Astrocyte (in vitro differentiated cells and primary cell): Measurements from ENCODE around the gene PPP1R17.

DNA sequence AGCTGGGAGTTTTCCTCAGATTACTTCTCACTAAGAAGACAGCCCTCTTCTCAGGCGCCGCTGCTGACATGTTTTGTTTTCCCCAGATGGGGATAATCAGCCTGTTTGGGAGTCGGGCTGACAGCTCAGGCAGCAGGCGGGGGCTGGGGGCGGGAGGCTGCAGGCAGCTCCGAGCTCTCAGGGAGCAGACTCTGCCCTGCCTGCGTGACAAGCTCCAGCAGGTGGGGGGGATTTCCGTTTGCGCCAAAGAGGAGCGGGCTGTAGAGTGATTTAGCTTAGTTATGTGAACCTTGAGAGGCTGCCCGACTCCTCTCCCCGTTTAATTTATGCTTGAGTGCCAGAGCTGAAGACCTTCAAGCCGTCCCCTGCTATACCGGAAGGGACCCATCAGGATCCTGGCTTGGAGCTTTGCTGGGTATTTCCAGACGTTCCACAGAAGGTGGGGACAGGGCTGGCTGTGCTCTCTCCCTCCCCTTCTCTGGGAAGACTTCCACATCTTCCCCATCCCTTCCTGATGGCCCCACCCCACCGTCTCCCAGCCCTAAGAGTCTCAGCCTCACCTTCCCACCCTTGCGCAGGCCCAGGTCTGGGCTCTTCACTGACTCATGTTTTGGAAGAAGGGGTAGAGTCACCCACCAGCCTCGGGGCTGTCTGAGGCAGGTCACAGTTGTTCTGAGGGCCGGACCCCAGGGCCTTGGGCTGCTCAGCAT lies 24.8 kb upstream of the ADCYAP1R1 start:
- PRO-cap, result no peak
- RRBS, 2 experiments, result no CpG with 5 or more reads among the region's 19 CpGs

- PRO-cap, result no peak
- RRBS, 2 experiments, result no CpG with 5 or more reads among the region's 11 CpGs
Observed at GRCh38 chr7:31686974-31687350, at the start of gene PPP1R17. TSS of gene PPP1R17 (plus strand) at chr7:31687215.

DNA sequence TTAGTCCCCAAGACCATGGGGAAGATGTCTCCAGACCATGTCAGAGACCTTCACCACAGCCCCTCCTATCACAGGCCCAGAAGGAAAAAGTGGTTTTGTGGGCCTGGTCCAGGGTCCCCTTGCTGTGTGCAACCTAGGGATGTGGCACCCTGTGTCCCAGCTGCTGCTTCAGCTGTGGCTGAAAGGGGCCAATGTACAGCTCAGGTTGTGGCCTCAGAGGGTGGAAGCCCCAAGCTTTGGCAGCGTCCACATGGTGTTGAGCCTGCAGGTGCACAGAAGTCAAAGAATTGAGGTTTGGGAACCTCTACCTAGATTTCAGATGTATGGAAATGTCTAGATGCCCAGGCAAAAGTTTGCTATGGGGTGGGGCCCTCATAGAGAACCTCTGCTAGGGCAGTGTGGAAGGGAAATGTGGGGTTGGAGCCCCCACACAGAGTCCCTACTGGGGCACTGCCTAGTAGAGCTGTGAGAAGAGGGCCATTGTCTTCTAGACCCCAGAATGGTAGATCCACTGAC lies 26.5 kb downstream of the AVL9 start:
- PRO-cap, result no peak
- RRBS, 2 experiments, result no CpG with 5 or more reads among the region's 1 CpG

DNA sequence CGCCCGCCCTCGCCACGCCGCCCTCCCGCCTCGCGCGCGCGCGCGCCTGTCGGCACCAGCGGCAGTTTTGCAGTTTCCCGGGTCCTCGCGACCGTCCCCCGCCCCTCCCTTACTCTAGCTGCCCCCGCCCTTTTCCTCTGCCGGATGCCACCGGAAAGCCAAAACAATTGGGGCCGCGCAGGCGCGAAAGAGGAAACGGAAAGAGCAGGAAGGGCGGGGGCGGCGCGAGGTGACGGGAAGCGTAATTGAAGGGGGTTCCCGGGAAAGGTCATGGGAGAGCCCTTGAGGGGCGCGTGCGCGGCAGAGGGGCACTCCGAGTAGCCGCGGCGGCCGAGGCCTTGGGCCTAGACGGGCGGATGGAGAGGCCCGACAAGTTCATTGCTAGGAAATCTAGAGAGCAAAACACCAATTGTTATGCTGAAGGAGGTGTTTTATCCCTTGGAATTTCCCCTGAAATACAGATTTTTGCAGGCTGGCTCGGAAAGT lies 459 bp upstream of the KBTBD2 start:
- PRO-cap, result bidirectional peak, plus-strand start at position 320 of the sequence, minus-strand start at position 69 of the sequence
- RRBS, 2 experiments, result 1 to 3% methylated on average over 7 to 18 of the region's 48 CpGs

- PRO-cap, result no peak
- RRBS, 2 experiments, result no CpG with 5 or more reads among the region's 8 CpGs
Observed at GRCh38 chr7:32992545-32992942, 35.3 kb downstream of the FKBP9 start.

DNA sequence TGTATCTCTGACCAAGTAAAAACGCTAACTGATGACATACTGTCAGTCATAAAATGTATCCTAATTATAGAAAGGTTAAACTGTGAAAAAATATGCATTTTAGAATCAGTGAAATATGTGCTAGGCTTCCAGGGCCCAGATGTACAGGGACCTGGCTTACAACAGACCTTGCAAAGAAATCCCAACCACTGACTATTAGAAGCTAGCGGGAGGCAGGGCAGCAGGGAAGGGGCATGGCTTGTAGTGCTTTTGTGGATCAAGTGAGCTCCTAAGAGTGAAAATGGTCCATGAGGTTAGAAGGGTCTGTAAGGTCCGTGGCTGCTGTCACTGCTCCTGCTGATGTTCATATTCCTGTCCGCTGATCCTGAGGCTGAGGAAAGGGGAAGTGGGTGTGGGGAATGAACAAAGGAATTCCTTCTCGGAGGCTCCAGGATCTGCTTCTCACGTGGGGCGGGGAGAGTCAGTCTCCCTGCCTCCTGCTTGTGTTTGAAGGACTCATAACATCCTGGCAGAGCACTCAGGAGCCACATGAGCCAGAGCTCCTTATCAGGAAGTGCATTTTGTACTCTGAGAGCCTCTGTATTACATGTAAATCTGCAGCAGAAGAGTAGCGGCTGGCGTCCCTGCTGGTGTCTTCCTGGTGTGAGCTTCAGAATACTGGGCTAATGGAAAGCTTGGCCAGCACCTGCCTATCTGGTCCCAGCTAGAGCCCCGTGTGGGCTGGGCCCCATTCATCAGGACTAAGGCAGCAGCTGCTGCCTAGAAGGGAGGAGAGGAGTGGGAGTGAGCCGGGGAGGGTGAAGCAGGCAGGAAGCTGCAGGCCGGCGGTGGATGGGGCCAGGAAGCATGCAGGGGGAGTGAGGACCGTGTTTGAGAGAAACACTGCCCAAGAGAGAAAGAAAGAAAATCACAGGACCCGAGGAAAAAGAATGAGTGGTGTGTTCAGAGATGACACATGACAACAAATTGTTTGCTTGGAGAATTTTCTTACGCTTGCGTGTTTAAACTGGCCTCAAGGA lies 41.0 kb downstream of the FKBP9 start:
- PRO-cap, result unidirectional peak, plus-strand start at position 498 of the sequence
- RRBS, 2 experiments, result no CpG with 5 or more reads among the region's 17 CpGs

- PRO-cap, result no peak
- RRBS, 2 experiments, result no CpG with 5 or more reads among the region's 16 CpGs
Observed at GRCh38 chr7:33004945-33005973, 48.0 kb downstream of the FKBP9 start.

DNA sequence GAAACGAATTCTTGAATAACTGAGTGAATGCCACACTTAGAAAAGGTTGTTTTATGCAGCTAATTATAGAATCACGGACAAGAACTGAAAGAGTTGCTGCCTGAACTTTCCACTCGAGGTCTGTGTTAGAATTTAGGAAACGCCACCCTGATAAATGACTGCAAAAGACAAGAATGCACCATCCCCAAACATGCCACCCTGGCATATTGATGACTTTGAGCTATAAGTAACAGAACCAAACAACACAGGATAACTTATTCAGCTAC lies 1.1 kb downstream of the RP9 start:
- PRO-cap, result no peak
- RRBS, 2 experiments, result no CpG with 5 or more reads among the region's 4 CpGs

DNA sequence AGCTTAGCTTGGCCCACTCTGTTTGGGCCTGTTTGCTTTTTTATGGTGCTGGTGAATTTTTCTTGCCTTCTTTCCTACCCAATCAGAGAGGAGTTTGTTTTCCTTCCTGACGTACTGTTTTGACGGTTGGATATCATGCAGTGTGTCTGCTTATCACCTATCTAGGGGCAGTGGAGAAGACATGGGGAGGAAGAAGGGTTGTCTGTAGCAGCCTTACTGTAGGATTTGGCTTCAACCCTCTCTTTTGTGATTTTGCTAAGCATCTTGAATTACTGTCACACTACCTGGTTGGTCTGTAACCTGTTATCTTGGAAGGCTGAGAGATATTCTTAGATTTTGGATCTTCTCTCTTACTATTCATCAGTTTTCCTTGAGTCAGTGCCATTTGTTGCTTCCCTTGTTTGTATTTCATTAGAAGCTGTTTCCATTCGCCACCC lies 64.2 kb downstream of the BBS9 start:
- PRO-cap, result no peak
- RRBS, 2 experiments, result no CpG with 5 or more reads among the region's 3 CpGs

- PRO-cap, result no peak
- RRBS, 2 experiments, result 2 to 7% methylated on average over 3 of the region's 13 CpGs
Observed at GRCh38 chr7:33932742-33933174, 27.4 kb downstream of the BMPER start.

DNA sequence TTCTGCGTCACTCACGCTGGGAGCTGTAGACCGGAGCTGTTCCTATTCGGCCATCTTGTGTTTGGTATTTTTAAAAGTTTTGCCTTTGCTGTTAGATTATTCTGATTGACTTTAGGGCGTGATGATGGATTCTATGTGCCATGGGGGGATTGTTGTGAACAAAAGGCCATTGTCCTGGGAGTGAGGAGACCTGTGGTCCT lies 89.1 kb downstream of the BMPER start:
- PRO-cap, result no peak
- RRBS, 2 experiments, result no CpG with 5 or more reads among the region's 5 CpGs

DNA sequence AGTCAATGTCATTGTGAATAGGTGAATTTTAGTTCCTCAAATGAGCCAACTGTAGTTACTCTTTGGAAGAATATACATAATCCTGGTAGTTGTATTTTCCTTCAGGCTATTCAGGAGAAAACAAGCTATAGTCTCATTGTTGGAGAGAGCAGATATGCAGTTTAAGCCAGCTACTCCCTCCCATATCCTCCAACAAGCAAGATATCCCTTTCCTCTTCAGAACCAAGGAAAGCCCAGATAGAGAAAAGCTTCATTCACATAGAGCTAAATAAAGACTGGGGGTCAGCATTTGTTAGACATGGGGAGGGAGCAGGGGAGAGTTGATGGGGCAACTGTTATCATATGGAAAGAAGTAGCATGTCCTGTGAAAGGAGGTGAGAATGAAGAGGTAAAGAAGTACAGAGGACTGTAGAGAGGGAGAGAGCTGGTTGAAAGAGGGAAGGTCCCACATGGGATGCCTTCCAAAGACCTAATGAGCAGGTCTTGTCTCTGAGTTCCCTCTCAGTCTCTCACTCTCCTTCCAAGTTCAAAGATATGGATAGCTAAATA lies 71.5 kb upstream of the NPSR1 start:
- PRO-cap, result no peak

DNA sequence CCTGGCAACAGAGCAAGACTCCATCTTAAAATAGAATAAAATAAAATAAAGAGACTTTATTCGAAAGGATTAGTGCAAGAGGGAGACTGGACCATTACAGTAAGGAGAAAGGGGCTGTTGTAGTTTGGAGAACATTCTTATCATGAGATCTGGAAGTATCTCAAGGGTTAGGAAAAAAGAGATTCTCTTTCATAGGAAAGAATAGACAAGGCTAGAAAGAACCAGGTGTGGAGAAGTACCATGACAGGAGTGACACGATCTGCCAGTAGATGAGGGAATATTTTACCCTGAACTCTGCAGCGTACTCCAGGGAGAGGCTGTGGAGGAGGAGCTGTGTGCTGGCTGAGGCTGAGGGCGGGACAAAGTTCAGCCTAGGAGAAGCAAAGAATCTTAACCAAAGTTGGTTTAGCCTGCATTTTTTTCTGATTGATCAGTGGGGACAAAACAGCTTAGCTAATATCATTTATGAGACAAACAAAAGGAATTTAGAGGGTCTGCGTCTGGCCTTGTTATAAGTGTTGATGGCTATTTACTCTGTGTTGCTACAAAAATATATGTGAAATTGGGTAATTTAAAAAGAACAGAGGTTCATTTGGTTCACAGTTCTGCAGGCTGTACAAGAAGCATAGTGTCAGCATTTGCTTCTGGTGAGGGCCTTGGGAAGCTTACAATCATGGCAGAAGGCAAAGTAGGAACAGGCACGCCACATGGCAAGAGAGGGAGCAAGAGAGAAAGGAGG lies 5.2 kb upstream of the NPSR1 start:
- PRO-cap, result no peak
- RRBS, 2 experiments, result no CpG with 5 or more reads among the region's 6 CpGs

GRCh38 chr7:34821953-34822394 lies 164.0 kb downstream of the NPSR1 start:
- PRO-cap, result no peak
- RRBS, 2 experiments, result 93 to 100% methylated on average over 1 of the region's 14 CpGs

GRCh38 chr7:35038028-35038333 lies 696 bp upstream of the DPY19L1 start:
- PRO-cap, result no peak
- RRBS, 2 experiments, result no CpG with 5 or more reads among the region's 21 CpGs

- PRO-cap, result no peak
- RRBS, 2 experiments, result no CpG with 5 or more reads among the region's 19 CpGs
Observed at GRCh38 chr7:35248947-35250316, 4.5 kb downstream of the TBX20 start.

DNA sequence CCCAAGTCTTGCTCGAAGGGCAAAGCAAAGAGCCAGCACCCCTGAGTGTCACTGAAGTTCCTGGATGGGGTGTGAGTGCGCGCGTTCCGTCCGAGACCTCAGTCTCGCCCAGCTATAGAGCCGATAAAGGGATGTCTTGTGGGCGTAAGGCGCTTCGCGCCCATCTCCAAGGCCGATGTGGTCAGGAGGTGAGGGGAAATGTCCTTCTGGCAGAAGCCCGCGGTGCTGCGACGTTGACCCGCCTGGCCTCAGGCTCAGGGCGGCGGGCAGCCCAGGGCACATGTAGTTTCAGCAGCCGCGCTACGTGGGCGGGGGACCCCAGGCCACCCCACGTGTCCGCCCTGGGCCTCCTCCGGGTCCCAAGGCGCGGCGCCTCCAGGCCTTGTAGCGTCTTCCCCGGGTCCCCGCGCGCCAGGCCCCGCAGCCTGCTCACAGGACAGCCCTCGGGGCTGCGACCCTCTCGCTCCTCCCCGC lies 4.1 kb upstream of the TBX20 start:
- PRO-cap, result no peak
- RRBS, 2 experiments, result 6 to 9% methylated on average over 6 to 10 of the region's 40 CpGs

DNA sequence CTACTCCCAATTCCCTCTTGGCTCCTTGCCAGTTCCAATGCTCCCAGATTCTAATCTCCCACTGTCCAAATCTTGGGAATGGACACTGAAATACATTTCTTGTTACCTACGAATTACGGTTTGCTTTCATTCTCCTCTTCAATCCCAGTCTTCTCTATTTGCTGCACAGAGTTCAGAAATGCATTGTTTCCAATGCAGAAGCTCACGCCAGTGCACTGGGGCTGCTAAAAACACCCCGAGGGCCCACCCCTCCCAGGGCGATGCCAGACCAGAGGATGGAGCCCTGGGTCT lies 120.7 kb upstream of the TBX20 start:
- PRO-cap, result no peak
- RRBS, 2 experiments, result no CpG with 5 or more reads among the region's 5 CpGs

GRCh38 chr7:35625974-35626599 lies 68.8 kb downstream of the HERPUD2 start:
- PRO-cap, result no peak
- RRBS, 2 experiments, result no CpG with 5 or more reads among the region's 4 CpGs

DNA sequence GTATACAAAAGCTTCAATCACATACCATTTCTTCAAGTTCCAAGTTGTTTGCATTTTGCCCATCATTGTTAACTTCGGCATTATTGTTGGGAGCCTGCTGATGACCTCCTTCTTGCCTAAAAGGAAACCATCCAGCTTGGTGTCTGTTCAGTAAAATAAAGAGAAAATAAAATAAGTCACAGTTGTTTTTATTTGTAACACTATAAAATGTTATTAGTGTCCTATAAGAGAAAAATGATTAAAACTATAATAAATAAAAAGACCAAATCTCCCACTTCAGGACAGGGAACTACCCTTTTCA lies 60.7 kb downstream of the HERPUD2 start:
- PRO-cap, result no peak
- RRBS, 2 experiments, result no CpG with 5 or more reads among the region's 1 CpG